Ileum (tissue), 1 donor: ENCODE measurements around a stretch of chr4.

DNA sequence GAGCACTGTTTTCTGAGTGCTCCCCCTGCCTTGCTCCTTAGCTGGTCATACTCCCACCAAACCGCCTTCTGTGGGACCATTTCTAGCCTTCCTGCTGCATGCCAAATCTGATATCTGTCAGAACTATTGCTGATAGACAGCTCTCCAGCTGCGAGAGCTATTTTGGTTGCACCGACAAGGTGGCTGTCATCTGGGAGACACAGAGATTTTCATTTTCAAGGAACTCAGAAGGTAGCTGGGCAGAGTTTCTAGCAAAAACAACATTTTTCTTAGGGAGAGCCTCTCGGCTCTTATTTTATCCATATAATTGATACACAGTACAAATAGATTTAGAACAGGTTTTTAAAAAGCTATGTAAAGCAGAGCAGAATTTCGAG lies 2.6 kb upstream of the GATB start:
- PRO-cap = no peak

DNA sequence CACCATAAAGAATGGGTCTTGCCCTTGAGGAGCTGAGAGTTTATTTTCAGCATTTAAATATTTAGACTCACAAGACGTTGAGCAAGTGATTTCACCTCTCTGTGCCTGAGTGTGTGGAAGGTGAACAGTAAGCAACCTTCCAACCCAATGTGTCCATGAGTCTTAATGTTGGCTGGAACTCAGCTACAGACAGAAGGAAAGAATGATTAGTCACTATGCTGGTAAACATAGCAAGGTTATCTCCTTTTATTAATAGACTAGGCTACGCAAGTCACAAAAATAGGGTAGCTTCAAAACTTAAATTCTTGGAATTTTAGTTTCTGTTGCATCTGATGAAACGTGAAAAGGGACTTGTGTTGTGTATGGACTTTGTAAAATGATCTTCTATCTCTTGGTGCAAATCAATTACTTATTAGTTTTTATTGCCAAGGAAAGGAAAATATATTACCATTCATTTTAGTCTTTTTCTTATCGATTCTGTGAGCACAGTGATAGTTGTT lies 277.5 kb upstream of the GATB start:
- PRO-cap = no peak

DNA sequence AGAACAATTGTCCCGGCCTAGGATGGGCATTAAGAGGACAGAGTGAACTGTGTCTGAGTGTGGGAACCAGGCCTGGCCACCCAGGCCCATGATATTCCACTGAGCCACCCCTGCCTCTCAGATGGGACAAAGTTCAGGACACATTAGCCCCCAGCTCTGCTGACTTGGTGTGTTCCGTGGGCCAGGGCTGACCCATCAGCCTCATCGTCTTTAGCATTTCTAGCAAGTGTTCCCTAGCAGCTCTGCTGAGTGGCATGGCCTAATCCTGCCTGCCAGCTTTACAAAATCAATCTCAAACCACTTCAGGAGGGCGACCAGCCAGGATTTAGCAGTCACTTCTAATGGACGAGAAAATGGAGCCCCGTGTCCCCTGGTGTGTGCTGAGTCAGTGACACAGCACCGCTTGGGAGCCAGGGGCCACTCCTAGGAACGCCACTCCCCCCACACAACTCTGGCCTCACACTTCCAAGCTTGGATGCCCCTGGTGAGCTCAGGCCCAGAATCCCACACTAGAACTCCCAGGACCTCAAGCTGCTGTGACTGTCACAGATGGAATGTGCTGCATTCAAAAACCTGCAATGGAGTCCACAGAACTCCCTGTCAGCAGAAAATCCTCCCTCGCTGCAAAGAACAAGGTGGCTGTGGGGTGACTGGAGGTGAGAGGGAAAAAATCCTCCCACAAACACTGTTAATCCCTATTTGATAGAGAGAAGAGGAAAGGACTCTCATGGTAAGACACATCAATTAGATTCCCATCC lies 311.2 kb upstream of the GATB start:
- PRO-cap = no peak

GRCh38 chr4:152325822-152326371 lies 210.0 kb downstream of the FBXW7 start:
- PRO-cap = no peak

DNA sequence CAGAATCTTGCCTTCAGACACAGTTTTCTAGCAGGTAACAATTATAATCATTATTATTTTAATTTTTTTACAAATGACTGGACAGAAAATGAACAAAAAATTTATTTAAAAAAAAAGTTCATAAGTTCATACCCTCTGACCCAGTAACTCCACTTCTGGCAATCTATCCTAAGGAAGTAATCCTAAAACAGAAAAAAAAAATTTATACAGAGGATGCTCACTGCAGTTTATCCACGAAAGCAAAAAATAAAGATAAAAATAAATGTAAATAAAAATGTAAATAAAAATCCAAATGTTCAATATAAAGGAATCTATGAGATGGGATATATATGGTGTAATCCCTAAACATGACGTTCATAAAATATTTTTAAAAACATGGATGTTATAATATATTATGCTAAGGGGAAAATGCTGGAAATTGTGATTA lies 123.5 kb downstream of the FBXW7 start:
- PRO-cap = no peak

DNA sequence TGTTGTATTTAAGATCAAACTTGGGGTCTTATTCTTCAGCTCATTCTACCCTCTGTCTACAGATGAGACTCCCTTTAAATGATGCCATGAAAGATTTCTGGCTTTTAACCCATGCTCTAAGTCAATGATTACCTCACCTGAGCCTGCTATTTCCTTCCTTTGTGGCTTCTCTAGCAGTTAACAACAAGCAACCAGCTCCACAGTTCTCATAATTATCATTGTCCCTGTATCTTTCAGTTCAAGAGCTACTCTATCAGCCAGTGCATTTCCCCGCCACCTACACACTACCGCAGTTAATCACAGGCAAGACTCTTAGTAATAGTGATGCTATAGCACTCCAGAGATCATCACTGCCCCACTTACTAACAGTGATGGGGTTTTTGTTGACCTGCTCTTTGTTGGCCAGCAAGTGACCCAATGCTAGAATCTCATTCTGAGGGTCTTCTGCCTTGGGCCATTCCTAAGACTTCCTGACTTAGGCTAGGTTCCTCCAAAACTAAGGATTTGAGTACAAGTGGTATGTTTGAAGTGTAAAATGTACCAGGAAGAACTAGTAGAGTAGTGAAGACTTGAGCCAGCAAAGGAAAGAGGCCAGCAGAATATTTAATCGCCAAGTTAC lies 18.4 kb upstream of the FBXW7 start:
- PRO-cap = no peak

DNA sequence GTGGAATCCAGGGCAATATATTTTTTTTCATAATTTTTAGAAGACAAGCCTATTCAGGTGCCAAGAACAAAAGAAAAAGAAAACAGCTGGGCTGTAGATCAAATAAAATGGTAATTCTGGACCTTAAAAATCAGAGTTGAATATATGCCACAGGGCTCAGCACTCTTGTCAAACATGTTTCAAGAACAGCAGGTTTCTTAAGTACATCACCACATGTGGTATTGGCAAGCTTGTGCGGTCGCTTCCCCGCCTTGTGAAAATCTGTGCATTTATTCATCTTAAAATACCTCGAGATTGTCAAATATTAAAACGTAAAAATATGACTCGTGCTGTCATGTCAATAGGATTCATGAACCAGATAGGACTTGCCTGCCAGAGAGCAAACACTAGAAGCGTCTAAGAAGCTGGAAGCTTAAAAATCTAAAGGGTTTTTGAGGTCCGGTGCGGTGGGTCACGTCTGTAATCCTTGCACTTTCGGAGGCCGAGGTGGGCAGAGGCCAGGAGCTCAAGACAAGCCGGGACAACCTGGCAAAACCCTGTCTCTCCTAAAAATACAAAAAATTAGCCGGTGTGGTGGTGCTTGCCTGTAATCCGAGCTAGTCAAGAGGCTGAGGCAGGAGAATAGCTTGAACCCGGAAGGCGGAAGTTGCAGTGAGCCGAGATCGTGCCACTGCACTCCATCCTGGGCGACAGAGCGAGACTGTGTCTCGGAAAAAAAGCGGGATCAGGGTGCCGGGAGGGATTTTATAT lies 40.1 kb upstream of the TMEM154 start:
- PRO-cap = no peak

GRCh38 chr4:152802601-152803239 lies 23.0 kb downstream of the ARFIP1 start:
- PRO-cap = no peak

GRCh38 chr4:152935011-152935645 lies 995 bp upstream of the FHDC1 start:
- PRO-cap = unidirectional peak, plus-strand start at chr4:152935381

- PRO-cap = bidirectional peak, plus-strand start at chr4:152936936, minus-strand start at chr4:152936847
These were observed 468 bp downstream of the FHDC1 start for GRCh38 chr4:152936500-152937081.

GRCh38 chr4:152957251-152958280 lies 21.4 kb downstream of the FHDC1 start:
- PRO-cap = bidirectional peak, plus-strand start at chr4:152957716, minus-strand start at chr4:152957543

GRCh38 chr4:152991910-152992540 lies 55.9 kb downstream of the FHDC1 start:
- PRO-cap = no peak

GRCh38 chr4:153008613-153009143 lies 72.6 kb downstream of the FHDC1 start:
- PRO-cap = no peak

- PRO-cap = no peak
These were observed 50.2 kb upstream of the TRIM2 start for GRCh38 chr4:153154035-153154523.

GRCh38 chr4:153344824-153345792 lies 620 bp downstream of the MND1 start:
- PRO-cap = no peak

- PRO-cap = no peak
These were observed 2.4 kb downstream of the TMEM131L start for GRCh38 chr4:153468545-153469045.

DNA sequence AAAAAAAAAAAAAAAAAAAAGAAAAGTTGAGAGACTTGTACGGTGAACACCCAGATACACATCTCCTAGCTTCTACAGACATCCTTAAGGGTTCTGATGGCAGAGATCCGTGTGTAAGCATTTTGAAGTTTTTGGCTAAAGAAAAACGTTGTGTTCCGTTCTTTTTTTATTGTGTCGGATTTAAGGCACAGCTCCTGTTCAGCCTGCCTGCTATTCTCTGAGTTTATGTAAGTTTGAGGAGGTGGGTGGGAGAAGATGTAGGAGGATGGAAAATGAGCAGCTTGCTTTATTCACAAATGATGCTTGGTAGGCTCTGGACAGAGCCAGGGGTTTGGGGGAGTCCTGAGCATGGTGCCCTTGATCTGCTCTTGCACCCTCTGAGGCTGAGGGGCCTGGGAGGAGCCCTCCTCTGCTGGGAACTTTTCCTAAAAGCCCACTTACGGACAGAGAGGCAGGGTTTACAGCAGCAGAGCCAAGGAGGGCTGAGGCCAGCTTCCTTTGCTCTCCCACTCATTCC lies 31.8 kb downstream of the TMEM131L start:
- PRO-cap = no peak

- PRO-cap = no peak
These were observed 51.9 kb downstream of the TMEM131L start for GRCh38 chr4:153518054-153518387.

DNA sequence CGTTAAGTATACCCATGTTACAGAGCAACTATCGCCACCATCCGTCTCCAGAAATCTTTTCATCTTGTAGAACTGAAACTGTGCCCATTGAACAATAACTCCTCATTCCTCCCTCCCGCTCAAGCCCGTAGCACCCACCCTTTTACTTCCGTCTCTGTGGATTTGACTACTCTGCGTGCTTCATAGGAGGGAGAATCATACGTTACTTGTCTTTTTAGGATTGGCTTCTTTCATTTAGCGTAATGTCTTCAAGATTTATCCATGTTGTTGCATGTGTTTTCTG lies 55.4 kb downstream of the TMEM131L start:
- PRO-cap = no peak

DNA sequence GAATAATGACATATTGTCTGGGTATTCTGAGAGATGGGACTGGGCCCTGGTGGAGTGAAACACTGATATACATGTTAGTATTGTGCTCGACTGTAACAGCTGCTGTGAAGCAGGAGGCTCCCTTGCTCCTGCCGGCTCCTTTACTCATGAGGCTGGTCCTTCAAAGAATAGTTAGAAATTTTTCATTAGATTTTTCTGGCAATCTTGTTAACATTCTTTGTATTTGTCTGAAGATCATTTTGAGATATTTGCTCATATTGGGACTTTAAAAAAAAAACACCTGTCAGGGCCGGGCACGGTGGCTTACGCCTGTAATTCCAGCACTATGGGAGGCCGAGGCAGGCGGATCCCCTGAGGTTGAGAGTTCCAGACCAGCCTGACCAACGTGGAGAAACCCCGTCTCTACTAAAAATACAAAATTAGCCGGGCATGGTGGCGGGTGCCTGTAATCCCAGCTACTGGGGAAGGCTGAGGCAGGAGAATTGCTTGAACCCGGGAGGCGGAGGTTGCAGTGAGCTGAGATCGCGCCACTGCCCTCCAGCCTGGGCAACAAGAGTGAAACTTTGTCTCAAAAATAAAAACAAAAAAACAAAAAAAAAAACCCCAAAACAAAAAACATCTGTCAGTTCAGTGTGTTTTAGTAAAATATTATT lies 73.5 kb downstream of the TMEM131L start:
- PRO-cap = no peak